IMR-90 (cell line): ENCODE data around the genes BMERB1 and MARF1.

DNA sequence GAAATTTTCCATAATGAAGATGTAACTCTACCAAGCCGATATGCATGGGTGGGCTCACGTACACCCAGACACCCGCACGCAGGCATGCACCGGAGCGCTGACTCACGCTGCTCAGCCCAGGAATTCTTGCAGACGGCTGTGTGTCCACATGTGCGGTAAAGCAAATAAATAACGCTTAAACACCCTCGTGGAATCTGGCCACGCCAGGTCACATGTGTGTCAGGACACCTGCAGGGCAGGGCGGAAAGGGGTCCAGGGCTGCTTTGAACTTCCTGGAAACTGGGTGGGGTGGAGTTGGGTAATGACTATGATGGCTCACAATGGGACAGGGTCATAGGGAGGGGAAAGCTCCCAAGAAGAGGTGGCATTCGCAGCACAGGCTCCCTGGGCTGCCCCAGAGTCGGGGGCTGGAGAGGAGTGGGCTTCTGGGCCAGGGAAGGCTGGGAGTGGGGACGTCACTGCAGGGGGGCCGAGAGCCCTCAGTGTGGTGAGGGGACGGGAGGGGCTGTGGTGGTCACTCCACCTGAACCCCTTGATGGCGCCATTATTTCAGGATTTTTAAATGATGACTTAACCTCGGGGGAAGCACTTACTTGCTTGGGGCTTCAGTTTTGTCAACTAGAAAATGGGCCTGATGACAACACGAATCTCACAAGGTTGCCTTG is 265.4 kb downstream of the PARN start:
- RRBS = no CpG with 5 or more reads among the region's 21 CpGs
CAGE:
- cytosol, long polyA plus RNA = no peak
- long polyA plus RNA = no peak
- nucleus, long polyA plus RNA = no peak

DNA sequence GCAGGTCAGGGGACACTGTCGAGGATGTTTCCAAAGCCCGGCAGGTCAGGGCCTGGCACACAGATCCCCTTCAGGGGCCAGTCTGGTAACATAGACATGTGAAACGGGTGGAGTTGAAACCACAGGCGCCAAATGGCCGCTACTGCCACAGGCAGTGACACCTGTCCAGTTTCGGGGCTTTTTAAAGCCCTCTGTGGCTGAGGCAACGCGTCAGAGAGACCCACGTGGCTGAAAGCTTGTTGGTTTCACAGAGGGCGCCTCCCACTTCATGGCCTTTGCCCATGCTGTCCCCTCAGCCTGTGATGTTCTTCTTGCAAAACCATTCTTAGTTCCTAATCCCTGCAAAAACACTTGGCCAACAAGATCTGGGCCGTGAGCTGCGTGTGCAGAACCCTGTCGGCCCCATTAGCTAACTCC is 224.0 kb downstream of the PARN start:
- RRBS = no CpG with 5 or more reads among the region's 13 CpGs
CAGE:
- cytosol, long polyA plus RNA = no peak
- long polyA plus RNA = no peak
- nucleus, long polyA plus RNA = no peak

GRCh38 chr16:14564730-14565295 is 65.2 kb downstream of the PARN start:
- RRBS = no CpG with 5 or more reads among the region's 6 CpGs
CAGE:
- cytosol, long polyA plus RNA = no peak
- long polyA plus RNA = no peak
- nucleus, long polyA plus RNA = no peak

DNA sequence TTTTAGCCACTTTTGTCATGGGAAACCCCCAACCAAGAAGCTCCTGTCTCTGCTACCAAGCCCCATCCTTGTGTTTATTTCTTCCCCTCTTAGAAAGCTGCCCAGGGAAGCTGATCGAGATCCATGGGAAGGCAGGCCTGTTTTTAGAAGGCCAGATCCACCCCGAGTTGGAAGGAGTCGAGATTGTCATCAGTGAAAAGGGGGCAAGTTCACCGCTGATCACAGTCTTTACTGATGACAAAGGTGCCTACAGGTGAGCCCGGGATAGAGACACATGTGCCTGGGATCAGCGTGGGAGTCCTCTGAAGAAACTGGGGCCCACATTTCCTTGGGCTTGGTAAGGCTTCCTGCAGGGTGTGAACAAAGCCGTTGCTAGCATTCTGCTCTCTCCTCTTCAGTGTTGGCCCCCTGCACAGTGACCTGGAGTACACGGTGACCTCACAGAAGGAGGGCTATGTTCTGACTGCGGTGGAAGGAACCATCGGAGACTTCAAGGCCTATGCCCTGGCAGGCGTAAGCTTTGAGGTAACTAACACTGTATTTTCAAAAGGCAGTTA is 42.8 kb downstream of the NOMO1 start:
- RRBS = no CpG with 5 or more reads among the region's 11 CpGs
CAGE:
- cytosol, long polyA plus RNA = no peak
- long polyA plus RNA = no peak
- nucleus, long polyA plus RNA = no peak

DNA sequence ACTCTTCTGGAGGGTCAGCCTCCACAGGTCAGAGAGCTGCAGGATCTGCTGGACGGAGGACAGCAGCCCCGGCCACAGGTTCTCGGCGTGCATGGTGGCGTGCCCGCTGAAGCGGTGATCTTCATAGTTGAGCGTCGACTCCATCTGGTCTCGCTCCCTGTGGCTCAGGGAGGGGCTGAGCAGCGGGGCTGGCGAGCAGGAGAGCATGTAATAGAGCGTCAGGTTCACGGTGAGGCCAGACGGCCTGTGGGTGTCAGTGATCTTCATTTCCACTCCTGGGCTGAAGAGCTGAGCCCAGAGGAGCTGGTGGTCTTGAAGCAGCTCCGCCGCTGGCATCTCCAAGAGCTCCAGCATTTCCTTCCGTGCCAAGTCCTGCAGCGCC is 14.0 kb downstream of the PDXDC1 start:
- RRBS = no CpG with 5 or more reads among the region's 19 CpGs
CAGE:
- cytosol, long polyA plus RNA = no peak
- long polyA plus RNA = no peak
- nucleus, long polyA plus RNA = no peak

DNA sequence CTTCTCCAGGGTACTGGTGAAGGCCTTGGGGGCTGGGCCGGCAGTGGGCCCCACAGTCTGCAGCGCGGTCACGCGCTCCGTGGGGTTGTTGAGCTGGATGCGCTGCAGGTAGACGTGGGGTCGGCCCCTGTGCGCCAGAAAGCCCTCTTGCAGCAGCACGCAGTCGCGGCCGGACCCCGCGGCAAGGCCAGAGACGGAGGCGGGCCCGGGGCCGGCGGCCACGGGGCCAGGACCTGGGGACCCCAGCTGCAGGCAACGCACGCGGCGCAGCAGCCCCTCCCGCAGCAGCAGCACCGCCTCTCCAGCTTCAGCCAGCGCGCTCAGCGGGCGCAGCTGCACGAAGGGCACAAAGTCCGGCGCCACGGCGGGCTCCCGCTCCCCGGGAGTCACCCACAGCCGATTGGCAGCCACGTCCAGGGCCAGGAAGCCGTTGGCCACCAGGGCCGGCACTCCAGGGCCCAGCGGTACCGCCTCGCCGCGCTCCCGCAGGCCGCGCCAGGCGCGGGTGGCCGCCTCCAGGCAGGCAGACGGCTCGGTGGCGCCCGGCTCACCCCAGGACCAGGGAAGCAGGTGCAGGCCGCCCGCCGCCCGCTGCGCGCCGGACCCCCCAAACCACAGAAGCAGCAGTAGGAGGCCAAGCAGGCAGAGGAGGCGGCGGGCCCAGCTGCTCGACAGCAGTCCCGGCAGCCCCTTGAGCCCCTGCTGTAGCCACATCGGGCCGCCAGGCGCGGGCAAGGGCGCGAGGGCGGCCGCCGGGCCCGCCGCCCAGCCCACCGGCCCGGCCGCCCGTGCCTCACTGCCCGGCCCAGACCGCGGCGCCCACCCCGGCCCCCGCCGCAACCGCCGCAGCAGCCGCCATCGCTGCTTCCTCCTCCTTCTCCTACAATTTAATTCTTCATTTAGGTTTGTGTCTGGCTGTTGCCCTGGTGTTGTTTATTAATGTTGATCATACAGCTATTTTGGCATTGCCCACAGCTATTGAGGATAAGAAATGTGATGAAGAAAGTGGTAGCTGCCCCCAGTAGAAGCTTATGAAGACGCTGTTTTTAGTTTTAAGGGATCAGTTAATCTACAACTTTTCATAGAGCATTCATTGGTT is 15.0 kb downstream of the PDXDC1 start:
- RRBS = 54% methylated on average over 7 of the region's 96 CpGs
CAGE:
- cytosol, long polyA plus RNA = no peak
- long polyA plus RNA = no peak
- nucleus, long polyA plus RNA = no peak

GRCh38 chr16:15024781-15025521 is 30.9 kb downstream of the NTAN1 start:
- RRBS = no CpG with 5 or more reads among the region's 12 CpGs
CAGE:
- cytosol, long polyA plus RNA = no peak
- long polyA plus RNA = no peak
- nucleus, long polyA plus RNA = no peak

DNA sequence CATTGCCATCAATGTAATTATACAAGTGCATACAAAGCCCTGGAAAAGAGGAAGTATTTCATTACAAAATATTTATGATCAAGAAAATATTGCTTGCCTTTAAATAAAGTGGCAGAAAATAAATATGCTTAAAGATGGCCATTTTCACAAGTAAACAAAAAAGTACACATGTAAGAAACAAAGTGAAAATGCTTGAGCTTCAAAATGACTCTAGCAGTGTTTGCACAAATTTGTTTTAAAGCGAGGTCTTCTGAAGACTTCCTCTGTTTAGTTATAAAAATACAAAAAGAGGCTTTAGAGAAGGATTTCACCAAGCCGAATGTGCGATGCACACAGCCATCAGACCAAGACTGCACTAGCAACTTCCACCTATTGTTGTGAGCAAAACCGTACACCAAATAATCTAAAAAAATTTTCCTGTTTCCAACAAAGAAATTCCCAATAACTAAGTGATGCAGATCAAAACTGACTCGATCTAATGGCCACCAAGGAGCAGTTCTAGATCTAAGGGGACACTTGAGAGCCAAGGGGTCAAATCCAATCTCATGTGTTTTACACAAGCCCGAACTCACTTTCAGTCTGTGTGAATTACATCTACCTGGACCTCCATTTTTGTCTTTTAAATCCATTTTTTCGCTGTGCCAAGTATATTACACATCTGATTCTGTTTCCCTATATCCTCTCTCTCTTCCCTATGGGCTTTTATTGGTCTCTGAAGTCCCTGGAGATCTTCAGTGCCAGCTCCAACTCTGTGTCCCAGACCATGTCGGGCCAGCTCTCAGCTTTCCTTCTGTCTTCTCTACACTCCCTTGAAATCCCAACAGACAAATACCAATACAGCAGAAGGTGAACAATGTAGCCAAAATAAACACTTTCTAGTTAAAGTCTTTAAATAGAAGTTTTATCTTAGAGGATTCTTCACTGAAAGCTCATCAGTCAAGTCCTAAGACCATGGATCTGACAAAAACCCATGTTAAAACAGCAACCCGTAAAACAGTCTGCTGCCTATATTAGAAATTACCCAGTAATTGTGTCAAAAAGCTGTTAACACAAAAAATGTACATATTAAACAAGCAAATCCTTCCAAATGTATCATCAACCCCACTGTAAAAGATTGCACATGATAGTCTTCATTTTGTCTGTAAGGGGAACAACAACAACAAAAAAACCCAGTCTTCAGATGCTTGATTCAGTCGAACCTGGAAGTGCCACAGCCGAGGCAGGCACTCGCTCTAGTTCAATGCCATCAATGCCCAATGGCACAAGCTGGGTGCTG is 5.0 kb upstream of the NTAN1 start:
- RRBS = no CpG with 5 or more reads among the region's 12 CpGs
CAGE:
- cytosol, long polyA plus RNA = no peak
- long polyA plus RNA = no peak
- nucleus, long polyA plus RNA = no peak

- RRBS = no CpG with 5 or more reads among the region's 102 CpGs
CAGE:
- cytosol, long polyA plus RNA = start-site peak on the minus strand at chr16:15154752-15154798, 69 and 71 reads in 2 replicates
- long polyA plus RNA = start-site peak on the minus strand at chr16:15154766-15154802, 90 and 119 reads in 2 replicates
- nucleus, long polyA plus RNA = no peak
Observed at GRCh38 chr16:15154544-15155602, 60.8 kb upstream of the RRN3 start.

DNA sequence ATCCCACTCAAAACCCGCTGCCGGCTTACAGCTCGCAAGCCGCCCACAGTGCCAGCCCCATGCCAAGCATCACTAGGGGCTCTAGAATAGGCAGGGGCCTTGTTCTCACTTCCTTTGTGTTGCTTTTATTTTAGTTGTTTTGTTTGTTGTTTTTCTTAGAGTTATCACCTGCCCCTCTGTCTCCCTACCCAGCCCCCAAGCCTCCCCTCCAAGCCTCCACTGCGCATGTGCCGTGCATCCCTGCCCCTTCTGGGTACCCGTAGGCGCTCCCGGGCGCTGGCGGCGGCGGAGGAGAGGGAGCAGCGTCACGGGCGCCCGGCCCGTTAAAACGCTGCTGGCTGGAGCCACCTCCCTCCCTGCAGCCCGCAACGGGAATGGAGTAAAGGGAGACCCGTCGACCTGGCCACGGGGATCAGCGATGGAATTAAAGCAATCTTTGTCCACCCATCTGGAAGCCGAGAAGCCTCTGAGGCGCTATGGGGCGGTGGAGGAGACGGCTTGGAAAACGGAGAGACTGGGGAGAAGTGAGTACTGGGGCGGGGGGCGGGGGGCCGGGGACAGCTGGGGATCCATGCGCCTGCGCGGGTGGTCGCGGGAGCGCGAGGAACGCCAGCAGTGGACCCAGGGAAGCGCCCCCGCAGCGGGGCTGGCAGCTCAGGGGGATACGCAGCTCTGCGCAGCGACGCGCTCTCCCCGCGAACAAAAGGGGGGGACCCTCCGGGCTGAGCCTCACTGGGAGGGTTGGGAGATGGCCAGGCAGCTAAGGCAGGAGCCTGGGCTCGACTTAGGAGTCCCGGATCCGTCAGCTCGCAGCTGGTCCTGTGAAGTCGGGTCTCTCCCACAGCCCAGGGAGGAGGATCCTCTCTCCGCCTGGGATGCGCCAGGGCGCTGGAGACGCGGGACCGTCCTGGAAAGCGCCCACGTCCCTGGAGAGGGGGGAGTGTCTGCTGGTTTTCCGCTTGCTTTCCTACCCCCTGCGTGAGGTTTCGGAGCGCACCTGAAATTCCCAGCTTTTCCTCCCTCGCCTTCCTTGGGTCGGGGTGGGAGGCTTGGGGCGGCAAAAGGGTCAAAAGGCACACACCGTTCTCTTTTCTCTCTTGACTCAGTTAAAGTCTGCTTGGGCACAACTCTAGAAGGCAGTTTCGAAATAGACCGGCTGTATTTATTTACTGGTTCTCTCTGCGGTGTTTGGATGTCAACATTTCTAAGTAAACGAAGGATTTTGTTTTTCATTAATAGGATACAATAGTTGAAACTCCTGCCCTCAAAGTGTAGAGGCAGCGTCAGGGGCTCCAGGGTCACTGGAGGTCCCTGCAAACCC is at the start of gene BMERB1:
Gene BMERB1 (plus strand): TSS at position 353 of the 1,321 bp plus-strand sequence.
- RRBS = 2% methylated on average over 12 of the region's 78 CpGs
CAGE:
- cytosol, long polyA plus RNA = no peak
- long polyA plus RNA = no peak
- nucleus, long polyA plus RNA = no peak

GRCh38 chr16:15522985-15523522 is 88.7 kb downstream of the BMERB1 start:
- RRBS = no CpG with 5 or more reads among the region's 11 CpGs
CAGE:
- cytosol, long polyA plus RNA = no peak
- long polyA plus RNA = no peak
- nucleus, long polyA plus RNA = no peak

DNA sequence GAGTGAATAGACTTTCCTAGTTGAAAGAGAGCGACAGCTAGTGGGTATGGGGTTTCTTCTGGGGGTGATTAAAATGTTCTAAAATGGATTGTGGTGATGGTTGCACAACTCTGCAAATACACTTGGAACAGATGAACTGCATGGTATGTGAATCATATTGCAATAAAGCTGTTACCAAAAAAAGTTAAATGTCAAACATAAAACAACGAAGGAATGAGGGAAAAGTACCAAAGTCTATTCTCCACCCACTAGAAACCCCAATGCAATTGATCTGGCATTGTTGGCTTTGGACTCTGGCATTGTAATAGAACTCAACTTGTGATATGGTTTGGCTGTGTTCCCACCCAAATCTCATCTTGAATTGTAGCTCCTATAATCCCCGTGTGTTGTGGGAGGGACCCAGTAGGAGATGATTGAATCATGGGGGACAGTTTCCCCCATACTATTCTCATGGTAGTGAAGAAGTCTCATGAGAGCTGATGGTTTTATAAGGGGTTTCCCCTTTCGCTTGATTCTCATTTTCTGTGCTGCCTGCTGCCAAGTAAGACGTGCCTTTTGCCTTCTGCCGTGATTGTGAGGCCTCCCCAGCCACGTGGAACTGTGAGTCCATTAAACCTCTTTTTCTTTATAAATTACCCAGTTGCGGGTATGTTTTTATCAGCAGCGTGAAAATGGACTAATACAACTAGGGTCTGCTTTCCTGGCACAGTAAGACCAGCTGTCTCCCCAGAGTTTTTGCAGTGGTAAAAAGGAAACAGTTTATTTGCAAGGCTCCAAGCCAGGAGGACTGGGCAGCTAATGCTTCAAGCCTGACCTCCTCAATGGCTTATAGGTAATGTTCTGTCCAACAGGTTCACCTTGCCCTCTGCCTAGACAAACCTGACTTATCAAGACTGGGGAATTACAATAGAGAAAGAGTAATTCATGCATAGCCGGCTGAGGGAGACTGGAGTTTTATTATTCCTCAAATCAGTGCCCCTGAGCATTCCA is 70.2 kb downstream of the MARF1 start:
- RRBS = no CpG with 5 or more reads among the region's 10 CpGs
CAGE:
- cytosol, long polyA plus RNA = no peak
- long polyA plus RNA = no peak
- nucleus, long polyA plus RNA = no peak

DNA sequence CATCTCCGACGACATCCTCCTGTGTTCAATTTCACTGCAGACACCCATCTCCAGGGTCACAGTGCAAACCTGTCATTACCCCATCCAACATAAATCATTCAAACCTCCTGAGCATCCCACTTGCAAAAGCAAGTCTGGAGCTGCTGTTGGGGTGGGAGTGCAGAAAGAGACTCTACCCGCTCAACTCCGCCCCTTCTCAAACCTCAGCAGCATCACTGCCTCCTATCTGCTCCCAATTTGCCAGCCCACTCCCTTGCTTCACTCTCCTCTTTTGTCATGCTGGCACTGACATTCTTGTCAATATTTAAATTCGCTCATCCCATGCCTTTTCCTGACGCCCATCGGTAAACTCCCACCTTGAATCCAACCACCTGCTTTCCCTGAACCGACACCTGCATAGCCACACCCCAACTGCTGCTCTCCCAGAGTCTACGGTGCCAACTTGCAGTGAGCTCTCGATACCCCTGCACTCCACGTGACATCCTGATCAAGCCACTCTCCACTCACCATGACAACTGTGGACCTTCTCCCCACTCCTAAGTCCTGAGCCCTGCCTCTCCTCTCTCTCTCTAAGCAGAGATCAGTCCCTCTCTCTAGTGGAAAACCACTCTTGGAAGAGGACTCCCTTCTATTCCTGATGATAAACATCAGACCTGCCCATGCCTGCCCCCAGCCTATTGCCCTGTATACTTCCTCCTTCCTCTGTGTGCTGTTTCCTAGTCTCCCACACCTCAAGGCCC is 36.8 kb downstream of the MARF1 start:
- RRBS = no CpG with 5 or more reads among the region's 11 CpGs
CAGE:
- cytosol, long polyA plus RNA = no peak
- long polyA plus RNA = no peak
- nucleus, long polyA plus RNA = no peak

DNA sequence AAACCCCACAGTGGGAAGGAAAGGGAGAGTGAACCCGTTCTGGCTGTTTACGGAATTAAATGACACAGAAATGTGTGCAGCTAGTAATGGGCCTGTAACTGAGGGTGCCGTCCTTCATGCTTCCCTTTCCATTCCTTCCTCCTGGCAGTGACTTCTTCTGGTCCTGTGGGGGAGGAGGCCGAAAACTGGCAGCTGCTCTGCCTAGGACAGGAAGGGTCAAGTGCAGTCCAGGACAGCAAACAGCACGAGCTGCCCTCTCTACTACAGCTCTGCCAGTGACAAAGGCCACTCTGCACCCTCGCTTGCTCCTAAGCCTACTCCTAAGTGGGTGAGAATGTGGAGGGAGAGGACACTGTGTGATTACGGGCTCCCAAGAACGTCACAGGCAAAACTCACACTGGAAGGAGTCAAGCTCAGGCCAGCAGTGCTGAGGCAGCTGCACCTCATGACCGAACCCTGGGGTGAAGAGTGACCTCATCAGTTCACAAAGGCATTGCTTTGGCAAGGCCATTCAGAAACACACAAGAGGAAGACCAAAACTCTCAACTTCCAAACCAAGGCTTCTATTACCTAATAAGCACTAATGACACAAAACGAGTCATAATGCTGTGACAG is 35.3 kb downstream of the MARF1 start:
- RRBS = no CpG with 5 or more reads among the region's 10 CpGs
CAGE:
- cytosol, long polyA plus RNA = no peak
- long polyA plus RNA = no peak
- nucleus, long polyA plus RNA = no peak

DNA sequence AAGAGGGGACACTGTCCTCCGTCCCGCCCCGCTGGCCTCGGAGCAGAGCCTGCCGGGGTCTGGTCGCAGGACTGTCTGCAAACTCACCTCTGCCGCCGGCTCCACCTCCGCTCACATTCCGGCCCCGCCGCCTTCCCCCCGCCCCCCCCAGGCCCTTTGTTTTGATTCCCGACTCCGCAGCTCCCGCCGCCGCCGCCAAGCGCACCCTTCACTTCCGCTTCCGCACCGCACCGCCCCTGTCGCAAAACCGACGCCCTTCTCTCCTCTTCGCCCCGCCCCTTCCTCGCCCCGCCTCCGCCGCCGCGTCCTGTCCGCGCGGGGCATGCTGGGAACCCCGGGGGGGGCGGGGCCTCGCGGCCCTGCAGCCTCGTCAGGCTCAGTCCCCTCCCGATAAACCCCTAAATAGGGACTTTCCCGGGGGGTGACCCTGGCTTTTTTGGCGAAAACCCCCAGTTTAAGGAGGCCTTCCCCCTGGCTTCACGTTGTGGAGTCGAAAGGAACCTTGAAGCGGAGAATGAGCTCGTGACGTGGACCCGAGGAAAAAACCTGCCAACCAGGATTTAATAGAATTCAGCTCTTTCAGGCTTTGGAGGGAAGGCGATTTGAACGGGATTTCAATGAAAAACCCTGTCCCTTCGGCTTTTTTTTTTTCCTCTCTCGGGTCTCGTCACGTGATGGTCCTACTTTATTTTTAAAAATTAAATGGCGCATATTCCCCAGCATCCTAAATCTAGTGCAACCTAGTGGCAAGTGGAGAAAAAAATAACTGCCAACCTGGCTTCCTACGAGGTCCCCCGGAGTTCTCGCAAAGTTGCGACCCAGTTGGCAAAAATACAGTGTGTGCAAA is at the start of gene MARF1:
Gene MARF1 (minus strand): TSS at position 224 of the 847 bp plus-strand sequence.
- RRBS = 2% methylated on average over 7 of the region's 63 CpGs
CAGE:
- cytosol, long polyA plus RNA = start-site peak on the minus strand centred at position 110 of the sequence, 27 bp wide, 44 and 50 reads in 2 replicates
- long polyA plus RNA = start-site peak on the minus strand centred at position 110 of the sequence, 21 bp wide, 41 and 58 reads in 2 replicates
- nucleus, long polyA plus RNA = start-site peak on the minus strand centred at position 127 of the sequence, 49 bp wide, 111 and 138 reads in 2 replicates

DNA sequence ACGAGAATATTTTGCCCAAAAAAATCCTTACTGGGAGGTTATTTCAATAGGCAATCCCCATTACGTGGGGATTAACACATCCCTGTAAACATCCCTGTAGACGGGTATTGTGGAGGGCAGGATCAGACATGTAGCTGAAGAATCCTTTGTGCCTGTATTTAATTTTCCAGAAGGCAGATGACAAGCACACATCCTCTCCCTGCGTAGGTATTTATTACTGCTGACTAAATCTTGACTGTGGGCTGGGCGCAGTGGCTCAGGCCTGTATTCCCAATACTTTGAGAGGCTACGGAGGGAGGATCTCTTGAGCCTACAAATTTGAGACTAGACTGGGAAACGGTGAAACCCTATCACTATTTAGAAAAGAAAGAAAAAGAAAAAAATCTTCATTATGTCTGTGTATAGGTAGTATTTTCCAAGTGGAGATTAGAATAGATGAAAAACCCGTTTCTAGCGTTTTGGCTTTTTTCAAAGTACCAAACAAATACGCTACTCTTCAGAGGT is 1.4 kb upstream of the MARF1 start:
- RRBS = no CpG with 5 or more reads among the region's 10 CpGs
CAGE:
- cytosol, long polyA plus RNA = no peak
- long polyA plus RNA = no peak
- nucleus, long polyA plus RNA = no peak

DNA sequence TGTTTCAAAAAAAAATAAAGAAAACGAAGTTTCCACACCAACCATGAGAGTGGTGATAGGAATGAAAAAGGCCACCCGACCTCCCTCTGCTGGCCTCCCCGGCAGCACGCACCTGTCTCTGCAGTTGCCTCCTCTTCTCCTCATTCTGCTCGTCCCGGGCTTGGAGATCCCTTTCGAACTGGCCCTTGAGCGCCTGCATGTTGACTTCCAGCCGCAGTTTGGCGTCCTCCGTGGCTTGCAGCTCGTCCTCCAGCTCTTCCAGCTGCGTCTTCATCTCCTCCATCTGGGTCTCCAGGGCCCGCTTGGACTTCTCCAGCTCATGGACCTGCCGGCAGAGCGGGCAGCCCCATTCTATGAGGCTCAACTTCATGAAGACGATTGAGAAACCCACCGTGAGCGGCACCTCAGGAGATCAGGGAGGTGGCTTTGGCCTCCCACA is 70.7 kb downstream of the NDE1 start:
- RRBS = 97% methylated on average over 4 of the region's 19 CpGs
CAGE:
- cytosol, long polyA plus RNA = no peak
- long polyA plus RNA = no peak
- nucleus, long polyA plus RNA = no peak

GRCh38 chr16:15951756-15952251 is 2.4 kb downstream of the ABCC1 start:
- RRBS = no CpG with 5 or more reads among the region's 11 CpGs
CAGE:
- cytosol, long polyA plus RNA = no peak
- long polyA plus RNA = no peak
- nucleus, long polyA plus RNA = no peak

GRCh38 chr16:15960984-15961560 is 11.7 kb downstream of the ABCC1 start:
- RRBS = no CpG with 5 or more reads among the region's 7 CpGs
CAGE:
- cytosol, long polyA plus RNA = no peak
- long polyA plus RNA = no peak
- nucleus, long polyA plus RNA = no peak

DNA sequence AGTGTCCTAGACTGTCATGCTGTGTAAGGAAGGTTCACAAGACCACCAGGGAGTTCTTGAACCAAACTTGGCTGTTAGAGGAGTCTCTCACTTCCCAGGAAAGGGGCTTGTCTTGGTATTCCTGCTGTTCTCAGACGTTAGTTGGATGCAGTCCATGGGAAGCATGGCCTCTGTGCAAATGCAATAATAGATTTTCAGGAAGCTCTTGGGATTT is 425.8 kb downstream of the NPIPA7 start:
- RRBS = no CpG with 5 or more reads among the region's 1 CpG
CAGE:
- cytosol, long polyA plus RNA = no peak
- long polyA plus RNA = no peak
- nucleus, long polyA plus RNA = no peak